Heart right ventricle (tissue), 2 donors: ENCODE measurements around a stretch of chr9.

- PRO-cap, 2 experiments = peak in 2 of 2 experiments; most common plus-strand start chr9:104993488 (in 1); most common minus-strand start chr9:104993390 (in 1)
These were observed 65.1 kb upstream of the ABCA1 start for GRCh38 chr9:104993023-104993554.

DNA sequence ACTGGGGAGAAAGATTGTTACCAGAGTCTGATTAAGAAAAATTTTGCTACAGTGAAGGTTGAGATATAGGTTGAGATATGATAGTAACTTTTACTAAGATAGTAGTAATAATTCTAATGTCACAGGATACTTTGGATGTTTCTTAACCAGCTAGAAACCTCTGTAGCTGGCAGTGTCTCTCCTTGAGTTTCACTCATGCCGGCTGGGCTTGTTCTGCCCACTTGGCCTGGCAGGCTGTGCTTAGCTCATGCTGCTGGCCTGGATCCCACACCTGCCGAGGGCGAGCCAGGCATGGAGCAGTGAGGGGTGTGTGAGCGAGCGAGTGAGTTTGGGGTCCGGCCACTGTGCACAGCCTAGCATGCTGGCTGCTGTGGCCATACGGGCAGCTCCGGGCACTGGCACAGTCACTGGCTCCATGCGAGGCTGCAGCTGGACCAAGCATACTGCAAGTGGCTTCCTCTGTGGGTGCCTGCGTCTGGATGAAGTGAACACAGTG lies 9.7 kb downstream of the FSD1L start:
- PRO-cap, 2 experiments = peak in 1 of 2 experiments; most common minus-strand start position 215 of the sequence (in 1)

DNA sequence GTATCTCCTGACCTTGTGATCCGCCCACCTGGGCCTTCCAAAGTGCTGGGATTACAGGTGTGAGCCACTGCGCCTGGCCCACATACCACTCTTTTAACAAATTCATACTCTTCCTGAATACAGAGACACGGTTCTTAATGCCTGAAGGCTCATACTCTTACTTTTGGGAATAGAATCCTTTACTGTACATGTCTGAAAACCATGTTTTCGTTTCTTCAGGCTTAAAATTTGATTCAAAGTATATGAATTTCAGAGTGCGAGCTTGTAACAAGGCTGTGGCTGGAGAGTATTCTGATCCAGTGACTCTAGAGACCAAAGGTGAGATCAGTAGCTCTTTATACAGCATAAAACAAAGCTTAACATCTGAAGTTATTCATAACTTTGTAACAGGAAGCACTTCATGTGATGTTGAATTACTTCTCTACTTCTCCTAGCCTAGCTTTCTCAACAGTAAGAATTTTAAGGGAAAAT lies 49.5 kb upstream of the FKTN start:
- PRO-cap, 2 experiments = no peak in any of the 2 experiments

GRCh38 chr9:105581425-105581837 lies 23.5 kb downstream of the FKTN start:
- PRO-cap, 2 experiments = no peak in any of the 2 experiments

- PRO-cap, 2 experiments = peak in 2 of 2 experiments; most common plus-strand start chr9:106919096 (in 1); most common minus-strand start chr9:106919020 (in 1)
These were observed 56.0 kb downstream of the ZNF462 start for GRCh38 chr9:106918863-106919399.

GRCh38 chr9:107333635-107334386 lies 50.7 kb downstream of the RAD23B start:
- PRO-cap, 2 experiments = no peak in any of the 2 experiments

GRCh38 chr9:107492083-107492982 lies 2.8 kb upstream of the KLF4 start:
- PRO-cap, 2 experiments = no peak in any of the 2 experiments

DNA sequence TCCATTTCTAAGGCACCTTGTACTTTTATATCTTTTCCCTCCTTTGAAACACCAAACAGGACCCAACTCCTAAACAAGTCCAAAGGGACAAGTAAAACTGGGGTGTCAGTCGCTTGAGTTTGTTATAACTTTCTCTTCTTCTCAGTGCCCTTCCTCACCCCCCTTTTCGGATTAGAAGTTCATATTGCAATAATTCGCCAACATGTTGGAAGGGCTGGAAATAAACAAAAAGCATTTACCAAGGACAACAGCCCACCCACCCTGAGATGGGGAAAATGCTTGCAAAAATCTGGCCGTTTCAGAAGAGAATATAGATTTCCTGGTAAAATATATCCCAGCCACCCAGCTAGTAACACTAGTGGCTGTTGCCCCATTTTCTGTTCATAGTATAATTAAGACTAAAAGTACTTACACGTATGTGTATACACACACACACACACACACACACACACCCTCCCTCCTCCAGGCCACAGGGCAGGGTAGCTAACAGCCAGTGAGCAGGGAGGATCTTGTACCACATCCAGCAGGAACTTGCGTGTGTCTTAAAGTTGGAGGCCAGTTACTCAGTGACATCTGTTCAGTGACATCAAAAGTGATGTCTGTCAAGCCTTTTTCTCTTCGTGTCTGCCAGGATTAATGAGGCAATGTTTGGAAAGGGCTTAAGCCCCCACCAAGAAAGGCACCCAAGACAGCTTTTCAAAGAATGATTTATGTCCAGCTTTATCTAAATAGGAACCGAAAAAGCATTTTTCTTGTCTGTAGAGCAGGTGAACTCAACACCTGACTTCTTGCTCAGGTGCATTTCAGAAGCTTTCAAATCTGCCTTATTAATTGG lies 149.2 kb upstream of the KLF4 start:
- PRO-cap, 2 experiments = peak in 1 of 2 experiments; most common plus-strand start position 558 of the sequence (in 1); most common minus-strand start position 394 of the sequence (in 1)

DNA sequence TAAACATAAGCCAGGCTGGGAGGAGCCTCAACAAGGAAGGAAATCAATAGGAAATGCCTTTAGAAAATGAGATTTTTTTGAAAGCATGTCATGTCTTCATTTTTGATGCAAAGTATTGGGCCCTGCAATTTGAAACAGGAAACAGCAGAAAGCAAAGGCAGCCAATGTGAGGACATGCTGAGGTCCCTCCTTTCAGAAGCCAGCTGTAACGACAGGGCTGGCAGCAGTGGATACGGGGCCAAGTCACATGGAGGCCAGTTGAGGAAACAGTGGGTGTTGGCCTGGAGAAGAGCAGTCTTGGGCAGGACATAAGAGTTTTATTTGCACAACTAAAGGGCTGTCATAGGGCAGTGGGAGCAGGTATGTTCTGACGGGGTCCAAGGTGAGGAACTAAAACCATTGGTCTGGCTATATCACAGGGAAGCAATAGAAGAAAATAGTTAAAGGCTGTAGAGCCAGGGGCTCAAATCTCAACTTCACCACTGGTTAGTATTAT lies 155.5 kb upstream of the KLF4 start:
- PRO-cap, 2 experiments = no peak in any of the 2 experiments

GRCh38 chr9:107732658-107734081 lies 243.6 kb upstream of the KLF4 start:
- PRO-cap, 2 experiments = peak in 2 of 2 experiments; most common plus-strand start chr9:107733773 (in 1); most common minus-strand start chr9:107733450 (in 1)

GRCh38 chr9:107749789-107750282 lies 260.3 kb upstream of the KLF4 start:
- PRO-cap, 2 experiments = peak in 2 of 2 experiments; most common plus-strand start chr9:107750005 (in 1); most common minus-strand start chr9:107749881 (in 2)

DNA sequence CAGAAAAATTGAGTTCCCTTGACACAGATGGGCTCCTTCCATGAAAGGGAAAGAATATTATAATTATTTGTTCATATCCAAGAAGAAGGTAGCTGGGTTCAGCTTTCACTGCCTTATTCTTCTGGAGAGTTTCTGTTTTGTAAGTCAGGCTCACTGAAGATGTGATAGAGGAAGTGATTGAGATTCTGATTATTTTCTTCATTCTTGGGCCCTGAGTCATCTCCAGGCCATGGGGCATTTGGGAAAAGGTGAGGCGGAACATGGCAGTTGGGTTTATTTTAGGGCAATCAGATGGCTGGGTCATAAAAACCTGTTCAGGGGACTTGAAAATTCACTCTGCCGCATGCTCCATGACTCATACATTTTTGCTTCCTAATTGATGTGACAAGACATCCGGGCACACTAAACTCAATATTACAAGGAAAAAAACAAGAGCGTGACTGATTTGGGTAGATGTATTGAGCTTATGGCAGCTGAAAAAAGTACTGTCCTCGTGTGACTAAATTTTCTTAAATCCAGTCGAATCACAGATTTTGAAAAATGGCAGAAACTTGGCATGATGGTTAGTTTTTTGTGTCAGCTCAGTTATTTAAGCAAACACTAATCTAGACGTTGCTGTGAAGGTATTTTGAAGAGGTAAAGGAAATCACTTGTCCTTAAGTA lies 265.7 kb upstream of the KLF4 start:
- PRO-cap, 2 experiments = no peak in any of the 2 experiments

DNA sequence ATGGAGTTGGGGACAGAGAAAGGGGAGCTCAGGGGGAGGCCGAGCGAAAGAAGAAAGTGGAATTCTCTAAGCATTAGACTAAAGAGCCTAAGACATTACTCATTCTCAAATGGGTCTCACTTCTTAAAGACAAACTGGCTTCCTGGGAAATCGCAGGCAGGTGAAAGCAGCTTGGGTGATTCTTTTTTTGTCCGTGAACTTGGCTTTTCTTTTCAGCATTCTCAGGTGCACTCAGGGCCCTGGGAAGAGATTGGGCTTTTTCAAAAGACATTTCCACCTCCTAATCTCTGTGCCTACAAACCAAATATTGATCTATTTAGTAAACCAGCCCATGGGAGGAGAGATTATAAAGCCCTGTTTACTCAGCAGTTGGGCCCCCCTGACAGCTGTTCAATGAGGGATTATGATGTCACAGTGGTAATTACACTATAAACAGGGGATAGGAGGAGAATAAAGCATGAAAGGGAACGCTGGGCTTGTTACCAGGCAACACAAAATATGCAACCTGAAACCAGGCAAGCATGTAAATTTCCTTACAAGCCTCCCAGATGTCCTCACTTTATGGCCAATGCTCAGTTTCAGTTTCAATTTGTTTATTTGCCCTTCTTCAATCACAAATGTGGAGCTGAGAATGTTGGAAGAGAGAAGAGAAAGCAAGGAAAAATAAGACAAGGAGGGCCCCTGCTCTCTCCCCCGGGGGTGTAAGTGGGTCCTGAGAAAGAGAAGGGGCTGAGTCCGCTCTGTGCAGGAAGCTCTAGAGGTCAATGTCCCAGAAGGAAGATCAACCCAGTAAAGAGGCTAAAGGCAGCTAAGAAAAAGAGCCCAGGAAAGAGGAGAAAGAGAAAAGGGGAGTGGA lies 583.8 kb downstream of the ACTL7B start:
- PRO-cap, 2 experiments = no peak in any of the 2 experiments

DNA sequence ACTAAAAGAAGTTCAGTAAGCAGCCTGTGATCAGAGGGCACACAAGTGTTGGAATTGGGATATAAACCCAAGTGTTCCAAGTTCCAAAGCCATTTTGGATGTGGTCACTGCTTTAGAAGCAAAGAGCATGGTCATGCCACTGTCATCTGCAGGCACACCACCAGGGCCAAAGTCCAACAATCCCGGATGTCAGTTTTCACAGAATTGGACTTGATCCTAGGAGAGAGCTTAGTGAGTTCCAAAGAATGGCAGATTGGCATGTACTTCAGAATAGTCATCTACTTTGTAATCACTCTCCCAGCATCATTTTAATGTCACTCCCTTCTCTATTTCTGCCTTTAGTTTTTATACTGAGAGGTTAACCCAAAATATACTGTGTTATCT lies 388.1 kb downstream of the ACTL7B start:
- PRO-cap, 2 experiments = no peak in any of the 2 experiments

- PRO-cap, 2 experiments = no peak in any of the 2 experiments
These were observed 312.6 kb downstream of the ACTL7B start for GRCh38 chr9:108543156-108543532.

- PRO-cap, 2 experiments = no peak in any of the 2 experiments
These were observed 10.8 kb downstream of the TMEM245 start for GRCh38 chr9:109108837-109109422.

DNA sequence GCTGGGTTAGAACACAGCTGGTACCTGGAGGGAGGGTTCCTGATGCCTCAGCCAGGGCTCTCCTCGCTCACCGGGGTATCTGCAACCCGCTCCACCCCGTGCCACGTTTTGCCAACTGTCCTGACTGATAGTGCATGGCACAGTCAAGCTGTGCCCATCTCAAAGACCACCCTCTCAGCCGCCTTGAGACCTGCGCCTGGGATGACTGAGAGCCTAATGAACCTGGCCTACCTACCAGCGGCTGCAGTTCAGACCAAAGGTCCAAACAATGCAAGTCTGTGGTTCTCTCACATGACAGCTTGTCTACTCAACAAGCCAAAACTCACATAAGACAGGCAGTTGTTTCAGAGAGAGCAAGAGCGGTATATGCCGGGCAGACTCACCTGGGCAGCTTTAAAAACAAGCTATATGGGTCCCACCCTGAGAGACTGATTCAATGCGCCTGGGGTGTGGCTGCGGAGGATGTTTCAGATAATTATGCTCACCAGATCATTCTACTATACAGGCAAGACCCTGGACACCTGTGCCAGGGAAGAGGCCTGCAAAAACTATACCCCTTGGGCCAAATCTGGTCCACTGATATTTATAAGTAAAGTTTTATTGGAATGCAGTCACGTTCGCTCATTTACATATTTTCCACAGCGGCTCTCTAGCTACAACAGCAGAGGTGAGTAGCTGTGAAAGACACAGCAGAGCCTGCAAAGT lies 70.5 kb downstream of the EPB41L4B start:
- PRO-cap, 2 experiments = no peak in any of the 2 experiments

- PRO-cap, 2 experiments = no peak in any of the 2 experiments
These were observed 62.7 kb downstream of the EPB41L4B start for GRCh38 chr9:109257992-109258652.

DNA sequence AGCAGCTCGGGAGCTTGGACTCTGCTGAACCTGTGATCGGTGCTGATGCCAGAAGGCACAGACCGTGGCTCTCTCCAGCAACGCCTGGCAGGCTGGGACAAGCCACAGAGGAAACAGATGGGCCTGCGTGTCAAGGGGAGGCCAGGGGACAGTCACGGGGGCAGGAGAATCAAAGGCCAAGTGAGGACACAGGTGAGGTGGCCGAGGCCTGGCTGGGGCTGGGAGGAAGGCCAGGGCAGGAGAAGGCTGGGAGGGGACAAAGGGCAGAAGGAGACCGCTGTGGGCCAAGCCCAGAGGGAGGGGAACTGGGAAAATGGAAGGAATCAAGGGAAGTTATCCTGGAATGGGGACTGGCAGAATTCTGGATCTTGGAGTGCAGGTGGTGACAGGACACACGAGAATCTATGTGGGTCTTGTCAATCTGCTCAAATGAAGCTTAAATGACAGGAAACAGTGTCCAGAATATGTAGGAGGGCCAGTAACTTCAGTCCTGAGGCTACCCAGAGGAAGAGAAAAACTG lies 43.3 kb downstream of the EPB41L4B start:
- PRO-cap, 2 experiments = no peak in any of the 2 experiments

GRCh38 chr9:109304268-109304845 lies 16.5 kb downstream of the EPB41L4B start:
- PRO-cap, 2 experiments = no peak in any of the 2 experiments